Karpas-422 (cell line): ENCODE results near the gene ARRDC4.

DNA sequence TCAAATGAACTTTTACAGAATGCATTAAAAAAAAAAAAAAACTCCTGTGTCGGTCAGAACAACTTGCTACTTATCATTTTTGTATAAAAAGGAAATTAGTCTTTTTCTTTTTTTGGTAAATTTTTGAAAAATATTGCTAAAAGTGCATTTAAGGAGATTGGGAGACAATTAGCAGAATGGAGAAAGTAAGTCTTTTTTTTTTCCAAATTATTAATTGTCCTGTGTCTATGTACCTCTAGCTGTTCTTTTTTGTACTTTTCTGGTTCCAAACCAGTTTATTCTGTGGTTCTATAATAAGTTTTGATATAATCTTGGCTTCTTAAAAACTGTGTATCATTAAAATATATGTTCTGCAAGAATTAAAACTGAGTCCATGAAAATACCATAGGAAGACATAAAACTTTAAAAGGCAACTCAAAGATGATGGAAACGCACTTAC is 7.3 kb downstream of the NR2F2 start:
- PRO-cap = no peak
- RAMPAGE, long total RNA = no peak

DNA sequence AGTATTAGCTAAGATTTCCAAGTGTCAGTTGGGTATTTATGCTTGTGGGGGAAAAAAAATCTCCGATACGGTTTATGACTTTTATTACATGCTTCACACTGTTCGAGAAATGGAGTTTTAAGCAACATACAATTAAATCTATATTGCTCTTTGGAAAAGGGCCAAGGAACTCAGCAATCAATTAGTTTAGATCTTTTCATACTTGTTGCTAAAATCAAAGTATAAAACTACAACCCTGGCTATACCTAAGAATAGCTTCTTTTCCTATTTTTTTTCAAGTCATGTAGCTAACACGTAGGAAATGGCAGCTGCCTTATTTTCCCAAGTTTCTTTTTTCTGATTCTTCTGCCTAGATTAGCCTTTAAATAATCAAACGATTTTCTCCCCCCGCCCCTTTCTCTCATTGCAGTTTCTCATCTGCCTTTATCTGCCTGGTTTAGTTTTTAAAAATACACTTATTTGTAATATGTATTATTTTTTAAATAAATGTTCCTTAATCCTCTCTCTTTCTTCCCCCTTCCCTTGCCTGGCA is 16.1 kb downstream of the NR2F2 start:
- PRO-cap = no peak
- RAMPAGE, long total RNA = no peak

DNA sequence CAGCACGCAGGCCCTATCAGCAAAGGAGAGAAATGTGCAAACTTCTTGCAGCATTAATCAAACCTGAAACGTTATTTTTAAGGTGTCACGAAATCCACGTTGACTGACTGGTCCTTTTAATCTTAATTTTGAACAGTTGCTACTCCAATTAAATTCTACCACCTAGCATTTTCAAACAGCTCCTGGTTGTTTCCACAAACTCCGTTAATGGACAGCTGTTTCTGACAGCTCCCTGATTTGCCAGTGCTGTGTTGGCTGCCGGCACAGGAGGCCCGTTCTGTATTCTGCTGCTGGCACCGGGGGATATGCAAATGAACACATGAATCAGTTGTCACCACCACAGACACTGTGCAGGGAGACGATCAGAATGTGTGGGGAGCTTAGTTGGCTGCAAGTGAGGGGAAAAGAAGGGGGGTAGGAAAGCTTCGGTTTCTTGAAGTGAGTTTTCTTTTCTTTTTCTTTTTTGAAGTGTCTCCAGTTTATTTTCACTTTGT is 438.7 kb upstream of the ARRDC4 start:
- PRO-cap = no peak
- RAMPAGE, long total RNA = no peak

- PRO-cap = no peak
- RAMPAGE, long total RNA = no peak
Measured at GRCh38 chr15:97947381-97947732, 13.1 kb upstream of the ARRDC4 start.

DNA sequence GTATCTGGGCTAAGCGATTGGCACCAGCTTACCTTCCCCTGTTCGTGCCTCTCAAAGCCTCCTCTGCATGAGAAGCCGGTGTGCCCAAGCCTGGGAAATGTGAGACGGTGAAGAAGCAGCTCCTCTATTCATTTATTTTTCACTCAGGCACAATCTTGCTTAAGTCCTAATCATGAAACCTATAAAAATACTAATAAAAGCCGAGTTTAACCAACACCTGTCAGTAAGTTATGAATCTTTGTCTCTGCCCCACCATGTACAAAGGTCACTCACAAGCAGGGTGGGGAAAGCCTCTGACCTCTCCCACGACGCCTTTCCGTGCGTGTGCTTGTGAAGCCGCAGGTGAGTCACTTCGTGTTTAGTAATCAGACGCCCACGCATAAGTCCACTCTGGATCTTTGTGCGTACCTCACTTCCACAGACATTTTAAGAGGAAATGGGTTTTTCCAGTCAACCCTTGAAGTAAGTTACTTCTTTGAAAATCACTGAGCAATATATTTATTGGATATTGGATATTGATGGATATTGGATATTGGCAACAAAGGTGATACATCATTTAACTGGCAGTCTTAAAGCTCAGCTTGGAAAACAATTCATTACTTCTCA is 12.7 kb upstream of the ARRDC4 start:
- PRO-cap = no peak
- RAMPAGE, long total RNA = no peak

DNA sequence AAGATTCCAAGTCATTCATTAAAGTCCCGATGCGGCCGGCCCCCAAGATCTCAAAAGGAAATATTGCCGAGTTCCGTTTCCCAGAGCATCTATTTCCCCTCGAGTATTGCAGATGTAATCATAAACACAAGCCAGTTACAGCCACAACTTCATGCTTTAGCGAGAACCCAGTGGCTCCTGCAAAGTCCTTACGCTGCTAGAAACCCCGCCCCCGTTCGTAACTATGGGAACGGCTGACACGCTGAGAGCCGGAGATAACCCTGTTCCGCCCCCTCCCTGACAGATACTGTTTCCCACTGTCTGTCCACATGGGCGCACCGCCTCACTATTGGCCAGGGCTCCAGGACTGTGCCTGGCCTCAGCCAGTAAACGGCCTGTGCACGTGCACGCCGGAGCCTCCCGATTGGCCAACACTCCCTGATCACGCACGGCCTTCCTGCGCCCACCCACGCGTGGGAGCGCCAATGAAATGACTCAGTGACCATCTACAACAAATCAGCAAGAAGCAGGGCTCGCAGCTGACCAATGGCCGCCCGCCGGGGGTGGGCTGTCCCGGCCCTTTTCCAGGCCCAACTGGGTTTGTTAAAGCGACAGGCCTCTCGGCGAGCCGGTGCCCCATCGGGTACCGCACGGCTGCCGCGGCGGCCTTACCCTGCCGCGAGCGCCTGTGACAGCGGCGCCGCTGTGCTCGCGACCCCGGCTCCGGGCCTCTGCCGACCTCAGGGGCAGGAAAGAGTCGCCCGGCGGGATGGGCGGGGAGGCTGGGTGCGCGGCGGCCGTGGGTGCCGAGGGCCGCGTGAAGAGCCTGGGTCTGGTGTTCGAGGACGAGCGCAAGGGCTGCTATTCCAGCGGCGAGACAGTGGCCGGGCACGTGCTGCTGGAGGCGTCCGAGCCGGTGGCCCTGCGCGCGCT is at the start of gene ARRDC4:
ARRDC4 (plus strand) TSS at position 590 of the 912 bp plus-strand sequence.
- PRO-cap = no peak
- RAMPAGE, long total RNA = no peak

GRCh38 chr15:97974246-97974986 is 13.9 kb downstream of the ARRDC4 start:
- PRO-cap = no peak
- RAMPAGE, long total RNA = no peak

GRCh38 chr15:97994945-97995742 is 34.6 kb downstream of the ARRDC4 start:
- PRO-cap = no peak
- RAMPAGE, long total RNA = no peak

GRCh38 chr15:98546952-98547494 is 101.3 kb upstream of the IGF1R start:
- PRO-cap = no peak
- RAMPAGE, long total RNA = no peak

DNA sequence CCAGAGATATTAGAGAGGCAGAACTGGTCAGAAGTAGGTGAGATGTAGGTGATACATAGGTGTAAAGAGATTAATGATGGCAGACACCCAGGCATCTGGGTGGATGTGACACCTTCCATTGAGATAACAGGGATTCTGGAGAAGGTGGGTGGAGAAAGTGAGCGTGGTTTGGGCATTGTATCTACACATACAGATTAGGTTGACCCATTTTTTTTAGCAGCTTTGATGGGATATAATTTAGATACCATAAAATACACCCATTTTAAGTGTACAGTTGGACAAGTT is 93.4 kb upstream of the IGF1R start:
- PRO-cap = no peak
- RAMPAGE, long total RNA = no peak

DNA sequence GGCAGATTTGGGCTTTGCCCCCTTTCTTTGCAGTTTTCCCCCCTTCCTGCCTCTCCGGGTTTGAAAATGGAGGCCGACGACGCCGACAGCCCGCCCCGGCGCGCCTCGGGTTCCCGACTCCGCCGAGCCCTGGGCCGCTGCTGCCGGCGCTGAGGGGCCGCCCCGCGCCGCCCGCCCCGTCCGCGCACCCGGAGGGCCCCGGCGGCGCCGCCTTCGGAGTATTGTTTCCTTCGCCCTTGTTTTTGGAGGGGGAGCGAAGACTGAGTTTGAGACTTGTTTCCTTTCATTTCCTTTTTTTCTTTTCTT is 831 bp downstream of the IGF1R start:
- PRO-cap = no peak
- RAMPAGE, long total RNA = no peak

- PRO-cap = no peak
- RAMPAGE, long total RNA = no peak
Measured at GRCh38 chr15:98650230-98650432, 1.8 kb downstream of the IGF1R start.

- PRO-cap = no peak
- RAMPAGE, long total RNA = no peak
Measured at GRCh38 chr15:98650433-98651564, 2.5 kb downstream of the IGF1R start.

DNA sequence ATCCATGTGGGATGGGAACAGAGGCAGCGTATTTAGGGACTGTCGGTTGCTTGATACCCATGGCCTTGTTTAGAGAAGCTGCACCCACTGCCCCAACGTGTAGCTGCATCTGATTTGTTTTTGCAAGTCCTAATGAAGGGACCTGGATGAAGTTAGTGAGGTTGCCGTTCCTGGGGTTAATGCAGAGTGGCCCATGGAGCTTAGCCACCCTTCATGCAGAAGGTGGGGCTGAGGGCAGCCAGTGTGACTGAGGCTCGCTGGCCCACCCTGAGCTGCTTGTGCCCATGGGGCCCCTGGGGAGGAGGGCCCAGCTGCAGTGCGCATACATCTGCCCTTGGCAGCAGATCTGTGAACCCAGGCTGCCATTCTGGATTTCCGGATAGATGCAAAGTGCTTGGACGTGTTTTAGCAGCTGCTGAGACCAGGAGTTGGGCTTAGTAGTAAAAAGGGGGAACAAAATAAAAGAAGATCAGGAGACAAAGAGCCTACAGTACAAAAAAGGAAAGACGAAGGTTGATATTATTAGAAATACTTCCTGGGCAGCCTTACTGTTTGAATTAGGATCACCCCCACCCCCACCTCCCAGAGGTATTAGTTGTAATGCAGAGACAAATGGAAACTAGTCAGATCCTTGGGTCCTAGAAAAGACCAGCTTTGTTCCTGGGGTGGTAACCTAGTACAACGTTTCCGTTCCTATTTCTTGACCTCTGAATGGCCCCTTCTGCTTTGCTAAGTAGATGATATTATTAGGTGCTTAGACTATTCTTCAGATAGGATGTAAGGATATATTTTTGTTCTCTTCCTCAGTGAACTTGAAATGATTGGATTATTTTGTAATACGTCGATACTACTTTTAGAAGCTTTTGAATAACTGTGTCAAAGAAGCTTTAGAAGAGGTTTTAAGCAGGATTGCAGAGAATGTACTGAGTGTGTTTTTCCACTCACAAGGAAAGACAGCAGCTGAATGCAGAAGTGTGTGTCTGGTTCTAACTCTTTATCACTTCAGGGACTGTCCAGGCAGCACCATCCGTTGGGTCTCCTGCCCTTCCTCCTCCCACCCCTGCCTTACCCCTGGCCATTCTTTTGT is 70.3 kb downstream of the IGF1R start:
- PRO-cap = no peak
- RAMPAGE, long total RNA = no peak

GRCh38 chr15:98743726-98744831 is 95.7 kb downstream of the IGF1R start:
- PRO-cap = no peak
- RAMPAGE, long total RNA = no peak

GRCh38 chr15:98778919-98779345 is 130.6 kb downstream of the IGF1R start:
- PRO-cap = no peak
- RAMPAGE, long total RNA = no peak

- PRO-cap = no peak
- RAMPAGE, long total RNA = no peak
Measured at GRCh38 chr15:98787989-98788785, 139.8 kb downstream of the IGF1R start.

- PRO-cap = no peak
- RAMPAGE, long total RNA = no peak
Measured at GRCh38 chr15:98923104-98923778, 84.4 kb downstream of the PGPEP1L start.

- PRO-cap = no peak
- RAMPAGE, long total RNA = no peak
Measured at GRCh38 chr15:99016951-99017727, 9.5 kb upstream of the PGPEP1L start.

GRCh38 chr15:99109331-99110509 is 4.8 kb downstream of the SYNM start:
- PRO-cap = no peak
- RAMPAGE, long total RNA = no peak